Mesenchymal stem cell of Wharton's jelly (primary cell): Measurements from ENCODE around the genes DEPDC1 and LHX8.

GRCh38 chr1:67766855-67767638 is 66.2 kb downstream of the GNG12 start:
- CAGE, long polyA plus RNA, result no peak

GRCh38 chr1:68176807-68177550 is 55.3 kb downstream of the WLS start:
- CAGE, long polyA plus RNA, result no peak

DNA sequence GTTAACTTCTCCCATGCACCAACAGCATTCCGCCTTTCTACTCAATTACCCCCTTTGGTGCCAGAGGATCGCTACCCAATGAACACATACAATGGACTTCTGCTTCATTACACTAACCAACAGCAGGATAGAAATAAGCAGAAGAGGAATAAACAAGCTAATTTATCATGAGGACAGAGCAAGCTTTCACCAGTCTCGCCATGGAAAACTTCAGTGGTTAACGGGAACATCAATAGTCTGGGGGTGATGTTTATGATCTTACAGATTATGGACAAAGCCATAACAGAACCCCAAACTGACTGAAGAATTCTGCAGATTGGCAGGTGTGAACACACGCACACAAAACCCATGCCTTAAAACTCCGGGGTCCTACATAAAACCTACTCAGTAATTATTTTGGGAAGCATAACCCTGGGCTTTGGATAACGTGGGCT is 15.0 kb downstream of the WLS start:
- CAGE, long polyA plus RNA, result no peak

DNA sequence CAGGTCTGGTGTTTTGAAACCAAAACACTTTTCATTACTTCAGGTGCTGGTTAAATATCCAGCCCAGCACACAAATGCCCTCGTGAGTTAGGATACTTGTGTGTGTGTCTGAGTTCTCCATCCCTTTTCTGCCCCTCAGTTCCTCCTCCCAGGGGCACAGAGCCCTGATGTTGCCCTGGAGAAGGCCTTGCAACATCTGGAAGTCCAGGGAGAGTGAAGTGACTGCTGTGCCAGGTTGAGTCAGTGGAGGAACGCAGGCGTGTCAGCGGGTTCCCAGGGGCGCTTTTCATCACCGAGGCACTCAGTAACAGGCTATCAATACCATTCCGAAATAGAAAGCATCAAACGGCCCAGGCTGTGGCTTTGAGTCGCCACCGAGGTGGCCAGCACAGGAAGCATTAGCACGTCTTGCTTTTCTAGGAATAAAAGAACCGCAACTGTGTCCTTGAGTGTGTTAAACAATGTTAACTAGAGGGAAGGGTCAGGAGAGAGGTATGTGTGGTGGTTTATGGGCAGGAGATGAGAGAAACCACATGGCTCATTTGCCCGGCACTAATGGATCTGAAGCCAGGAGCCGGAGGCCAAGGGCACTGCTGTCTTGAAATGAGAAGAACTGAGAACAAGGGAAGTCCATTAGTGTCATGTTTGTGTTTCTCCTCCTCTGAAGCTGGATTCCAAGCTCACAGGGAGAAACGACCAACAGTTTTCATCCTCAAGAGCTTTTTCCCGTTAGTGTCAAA is 90.9 kb upstream of the WLS start:
- CAGE, long polyA plus RNA, result no peak

GRCh38 chr1:68496212-68497628 is at the start of gene DEPDC1:
TSS of gene DEPDC1 (minus strand) at chr1:68497082.
- CAGE, long polyA plus RNA, result start-site peak on the minus strand at chr1:68497015-68497082, 36 and 20 reads in 2 replicates

GRCh38 chr1:70440723-70441723 is 30.0 kb downstream of the CTH start:
- CAGE, long polyA plus RNA, result no peak

DNA sequence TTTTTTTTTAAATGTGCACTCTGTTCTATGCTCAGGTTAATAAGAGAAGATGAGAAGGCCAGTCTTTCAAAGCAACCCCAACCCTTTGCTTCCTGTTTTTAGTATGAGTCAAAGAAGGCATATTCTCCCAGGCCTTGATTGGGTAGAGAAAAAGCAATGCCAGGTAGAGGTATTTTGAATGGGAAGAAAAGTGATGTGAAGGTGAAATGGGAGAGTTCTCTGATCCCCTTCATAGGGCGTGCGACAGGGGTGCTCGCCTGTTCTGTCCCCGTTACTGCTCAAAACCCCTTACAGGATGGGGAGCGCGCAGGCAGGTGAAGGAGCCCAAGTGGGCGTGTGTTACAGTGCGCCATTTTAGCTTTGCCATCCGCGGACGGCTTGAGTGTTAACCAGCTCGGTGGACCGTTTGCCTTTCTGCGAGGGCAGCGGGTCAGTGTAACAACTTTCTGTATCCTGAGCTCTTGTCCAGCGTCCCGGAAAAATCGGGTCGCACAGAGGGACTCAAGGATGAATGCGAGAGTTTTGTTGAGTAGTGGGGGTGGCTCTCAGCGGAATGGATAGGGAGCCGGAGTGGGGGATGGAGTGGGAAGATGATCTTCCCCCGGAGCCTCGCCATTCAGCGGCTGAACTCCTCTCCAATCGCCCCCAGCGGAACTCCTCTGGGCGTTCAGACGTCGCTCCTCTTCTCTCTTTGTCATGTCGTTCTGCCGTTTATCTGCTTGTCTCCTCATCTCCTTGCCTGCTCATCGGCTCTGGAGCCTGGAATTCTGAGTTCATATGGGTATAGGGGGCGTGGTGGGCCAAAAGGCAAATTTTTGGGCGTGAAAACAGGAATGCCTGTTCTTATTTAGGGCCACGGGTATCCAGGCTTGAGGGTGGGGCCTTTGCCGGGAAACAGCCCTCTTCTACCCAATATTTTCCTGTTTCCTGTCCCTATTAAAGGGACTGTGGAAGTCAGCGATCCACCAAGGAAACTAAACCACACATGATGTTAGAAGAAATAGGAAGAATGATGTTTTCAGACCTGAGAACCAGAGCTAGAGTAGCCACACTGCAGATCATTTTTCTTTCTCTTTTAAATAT is 295.4 kb downstream of the CTH start:
- CAGE, long polyA plus RNA, result no peak

DNA sequence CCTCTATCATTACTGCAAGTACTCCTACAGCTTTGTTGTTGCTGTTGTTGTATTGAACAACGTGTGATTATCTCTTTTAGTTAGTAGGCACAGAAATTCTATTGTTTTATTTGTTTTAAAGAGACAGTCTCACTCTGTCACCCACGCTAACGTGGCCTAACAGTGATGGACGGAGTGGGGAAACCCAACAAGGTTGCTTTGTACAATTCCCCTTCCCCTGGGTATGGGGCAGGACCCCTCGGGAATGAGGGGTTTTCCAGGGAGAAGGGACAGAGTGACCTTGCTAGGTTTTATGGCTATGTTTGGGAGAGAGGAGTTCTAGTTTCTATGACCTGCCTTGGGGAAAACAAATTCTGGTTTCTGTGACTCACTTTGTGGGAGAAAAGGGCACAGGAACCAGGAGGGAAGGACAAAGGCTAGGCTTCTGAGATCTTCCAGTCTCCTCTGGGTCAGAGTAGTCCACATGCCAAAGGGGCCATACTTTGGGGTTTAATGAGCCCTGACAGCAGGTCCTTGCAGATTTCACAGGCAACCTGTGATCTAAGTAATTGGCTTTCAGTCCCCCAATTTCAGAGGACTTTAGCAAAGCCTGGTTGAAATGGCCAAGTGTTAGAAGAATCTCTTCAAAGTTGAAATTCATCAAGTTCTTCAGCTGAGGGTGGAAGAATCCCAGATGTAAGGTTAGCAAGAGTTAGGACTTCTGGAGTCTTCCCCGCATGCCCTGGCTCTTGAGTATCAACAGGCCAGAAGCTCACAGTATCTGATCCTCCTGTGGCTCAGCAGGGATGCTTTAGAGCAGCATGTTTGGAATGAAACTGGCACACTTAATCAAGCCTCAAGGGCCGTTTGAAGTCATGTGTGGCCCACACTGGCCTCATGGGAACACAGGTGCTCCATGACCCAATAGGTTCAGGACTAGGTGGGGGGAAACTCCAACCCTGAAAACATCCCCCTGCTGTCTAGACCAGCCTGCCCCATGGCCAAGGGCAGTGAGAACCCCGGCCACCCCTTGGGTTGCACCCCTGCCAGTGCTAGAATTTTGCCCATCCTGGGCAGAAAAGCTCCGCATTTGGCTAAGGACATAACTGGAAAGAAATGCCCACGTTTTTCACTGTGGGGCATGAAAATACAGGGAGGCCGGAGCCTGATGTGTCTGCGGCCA is 5.7 kb upstream of the PTGER3 start:
- CAGE, long polyA plus RNA, result no peak

GRCh38 chr1:74731005-74732254 is 1.4 kb downstream of the CRYZ start:
- CAGE, long polyA plus RNA, result no peak

GRCh38 chr1:75134223-75134937 is at the start of gene LHX8:
TSS of gene LHX8 (plus strand) at chr1:75134388.
- CAGE, long polyA plus RNA, result no peak

DNA sequence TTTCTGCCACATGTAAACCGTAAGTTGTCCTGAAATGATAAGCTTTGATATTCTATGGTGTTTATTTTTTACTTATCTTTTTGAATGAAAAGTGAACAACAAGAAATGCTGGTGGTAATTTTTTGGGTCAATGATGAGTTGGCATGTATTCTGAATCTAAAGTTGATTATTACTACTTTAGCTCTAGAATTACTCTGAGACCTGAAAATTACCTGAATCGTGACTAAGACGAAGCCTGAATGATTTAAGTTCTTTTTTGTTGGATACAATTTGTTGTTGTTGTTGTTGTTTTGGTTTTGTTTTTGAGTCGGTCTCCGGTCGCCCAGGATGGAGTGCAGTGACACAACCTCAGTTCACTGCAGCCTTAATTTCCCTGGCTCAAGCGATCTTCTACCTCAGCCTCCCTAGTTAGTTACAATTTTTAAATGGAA is 906 bp downstream of the RABGGTB start:
- CAGE, long polyA plus RNA, result no peak

DNA sequence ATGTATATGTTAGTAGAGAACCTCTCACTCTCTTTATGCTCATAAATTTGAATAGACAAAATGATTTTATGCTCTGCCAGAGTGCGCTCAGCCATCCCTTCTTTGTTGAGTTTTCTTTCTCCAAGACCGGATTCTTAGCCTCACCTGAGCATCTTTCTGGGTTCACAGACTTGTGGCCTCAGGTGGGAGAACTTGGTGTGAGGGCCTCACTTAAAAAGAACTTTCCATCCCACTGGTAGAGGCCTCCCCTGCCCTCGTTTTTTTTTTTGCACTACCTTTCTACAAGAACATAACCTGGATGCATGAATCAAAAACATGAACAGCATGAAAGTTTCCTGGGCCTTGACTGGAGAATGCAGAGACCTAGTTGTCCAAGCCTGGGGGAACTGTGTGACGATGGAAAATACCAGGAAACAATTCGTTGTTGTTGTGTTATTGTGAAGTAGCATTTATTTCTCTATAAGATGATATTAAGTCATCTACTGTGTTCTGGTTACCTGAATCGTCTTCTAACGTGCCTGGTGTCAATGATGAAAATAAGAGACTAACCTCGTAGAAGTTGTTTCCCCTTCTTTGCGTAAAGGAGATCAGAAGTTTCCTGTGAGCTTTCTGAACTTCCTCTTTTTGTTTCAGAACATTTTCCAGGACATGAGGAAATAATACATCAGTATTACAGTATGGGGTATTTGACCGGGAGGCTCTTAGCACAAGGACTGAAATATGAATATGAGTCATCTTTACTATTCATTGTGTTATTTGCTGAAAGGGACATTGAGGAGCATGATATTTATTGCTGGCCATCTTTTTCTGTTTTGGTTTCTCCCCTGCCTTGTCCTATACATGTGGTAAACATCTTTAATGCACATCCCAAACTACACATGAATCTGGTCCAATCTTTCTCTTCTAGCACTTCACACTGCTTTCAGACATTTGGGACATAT is 1.2 kb downstream of the ST6GALNAC3 start:
- CAGE, long polyA plus RNA, result no peak

- CAGE, long polyA plus RNA, result no peak
Measured at GRCh38 chr1:76254200-76254376, 179.5 kb downstream of the ST6GALNAC3 start.

GRCh38 chr1:77686811-77687555 is 4.5 kb upstream of the ZZZ3 start:
- CAGE, long polyA plus RNA, result no peak

GRCh38 chr1:77846893-77847562 is 41.4 kb upstream of the NEXN start:
- CAGE, long polyA plus RNA, result no peak

DNA sequence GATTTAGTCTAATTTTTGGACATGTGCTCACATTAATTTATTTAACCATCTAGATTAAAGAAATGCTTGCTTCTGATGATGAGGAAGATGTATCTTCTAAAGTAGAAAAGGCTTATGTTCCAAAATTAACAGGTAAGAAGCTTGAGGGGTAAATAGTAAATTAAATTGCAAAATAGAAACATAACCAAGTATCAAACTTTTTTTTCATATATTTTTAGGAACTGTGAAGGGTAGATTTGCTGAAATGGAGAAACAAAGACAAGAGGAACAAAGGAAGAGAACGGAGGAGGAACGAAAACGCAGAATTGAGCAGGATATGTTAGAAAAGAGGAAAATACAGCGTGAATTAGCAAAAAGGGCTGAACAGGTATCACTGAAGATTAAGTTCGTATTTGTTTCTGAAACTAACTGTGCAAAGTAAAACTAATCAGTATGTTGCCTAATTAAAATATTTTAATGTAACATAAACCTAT is 29.5 kb downstream of the NEXN start:
- CAGE, long polyA plus RNA, result no peak

- CAGE, long polyA plus RNA, result no peak
Measured at GRCh38 chr1:77945883-77947030, 32.6 kb downstream of the FUBP1 start.

DNA sequence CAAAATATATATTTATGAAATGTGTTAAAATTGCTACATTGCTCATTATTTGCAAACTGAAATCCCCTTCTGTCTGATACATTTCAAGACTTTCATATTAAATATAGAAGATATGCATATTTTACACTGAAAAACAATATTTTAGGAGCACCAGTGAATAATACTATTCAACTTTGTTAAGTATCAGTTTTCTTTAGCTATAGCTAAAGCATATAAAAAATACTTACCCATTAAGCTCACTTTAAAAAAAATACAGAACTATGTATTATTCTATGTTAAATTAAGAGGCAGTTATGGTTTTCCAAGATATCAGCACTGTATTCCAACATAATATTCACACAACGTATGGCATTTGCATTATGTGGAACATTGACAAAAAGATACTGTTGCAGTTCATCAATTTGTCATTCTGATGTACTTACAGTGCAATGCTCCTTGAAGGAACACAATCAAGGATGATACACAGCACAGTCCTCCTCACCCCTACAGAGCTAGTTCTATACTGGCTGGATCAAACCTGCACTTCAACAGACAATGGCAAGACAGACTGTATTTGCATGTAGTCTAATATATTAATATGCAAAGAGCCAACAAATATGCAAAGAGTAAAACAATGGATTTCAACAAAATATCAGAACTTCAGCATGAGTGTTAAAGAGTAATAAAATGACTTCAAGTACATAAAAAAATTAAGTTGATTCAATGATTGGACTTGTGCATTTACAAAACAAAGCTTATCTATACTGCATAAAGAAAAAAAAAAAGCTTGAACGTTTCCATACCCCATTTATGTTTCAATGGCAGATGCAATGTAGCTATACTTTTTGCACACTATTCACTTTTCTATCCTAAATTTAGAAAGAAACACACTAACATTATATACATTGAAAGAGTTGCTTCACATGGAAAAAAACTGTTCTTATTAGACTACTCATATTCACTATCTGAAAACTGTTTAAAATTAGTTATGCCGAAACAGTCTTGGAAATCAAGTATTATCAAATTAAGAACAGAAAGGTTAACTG is 31.5 kb downstream of the FUBP1 start:
- CAGE, long polyA plus RNA, result no peak

GRCh38 chr1:78003984-78004357 is 768 bp upstream of the DNAJB4 start:
- CAGE, long polyA plus RNA, result no peak

GRCh38 chr1:78075616-78076032 is 29.9 kb downstream of the GIPC2 start:
- CAGE, long polyA plus RNA, result no peak